Hair follicle dermal papilla cell (primary cell): ENCODE measurements around a stretch of chr13.

- CAGE, long polyA plus RNA = no peak
These were observed 50.4 kb downstream of the COL4A2 start for GRCh38 chr13:110357281-110358022.

GRCh38 chr13:110400540-110401256 lies 93.6 kb downstream of the COL4A2 start:
- CAGE, long polyA plus RNA = no peak

- CAGE, long polyA plus RNA = no peak
These were observed 122.6 kb downstream of the COL4A2 start for GRCh38 chr13:110429557-110430158.

DNA sequence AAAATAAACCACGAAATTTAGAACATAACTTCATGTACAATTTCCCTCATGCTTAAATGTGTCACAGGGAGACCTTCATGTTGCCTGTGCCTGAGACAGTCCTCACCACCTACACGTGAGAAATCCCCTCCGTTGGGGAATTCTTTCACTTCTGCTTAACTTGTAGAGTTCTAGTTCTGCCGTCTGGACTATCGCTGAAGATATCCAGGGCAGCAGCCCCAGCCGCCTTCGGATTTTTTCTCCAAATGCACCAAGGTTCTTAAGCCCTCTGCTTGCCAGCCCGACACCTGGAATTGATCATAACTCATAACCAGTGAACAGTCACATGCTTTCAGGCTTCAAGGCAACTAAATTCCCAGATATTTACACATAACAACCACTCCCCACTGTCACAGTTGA lies 114.5 kb downstream of the RAB20 start:
- CAGE, long polyA plus RNA = no peak

DNA sequence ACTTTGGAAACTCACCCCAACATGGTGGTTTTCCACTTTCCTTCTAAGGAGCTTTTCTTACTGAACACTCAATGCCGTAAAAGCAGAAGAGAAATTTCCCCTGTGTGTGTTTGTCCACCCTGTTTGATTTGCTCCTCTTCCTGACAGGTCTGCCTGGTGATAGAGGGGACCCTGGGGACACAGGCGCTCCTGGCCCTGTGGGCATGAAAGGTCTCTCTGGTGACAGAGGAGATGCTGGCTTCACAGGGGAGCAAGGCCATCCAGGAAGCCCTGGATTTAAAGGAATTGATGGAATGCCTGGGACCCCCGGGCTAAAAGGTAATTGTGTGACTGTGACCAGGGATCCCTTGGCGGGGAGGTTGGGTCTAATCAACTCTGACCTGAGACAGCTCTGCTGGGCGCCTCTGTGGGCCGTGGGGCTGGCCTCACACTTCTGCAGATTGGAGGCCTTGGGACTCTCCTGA lies 81.4 kb downstream of the RAB20 start:
- CAGE, long polyA plus RNA = no peak

DNA sequence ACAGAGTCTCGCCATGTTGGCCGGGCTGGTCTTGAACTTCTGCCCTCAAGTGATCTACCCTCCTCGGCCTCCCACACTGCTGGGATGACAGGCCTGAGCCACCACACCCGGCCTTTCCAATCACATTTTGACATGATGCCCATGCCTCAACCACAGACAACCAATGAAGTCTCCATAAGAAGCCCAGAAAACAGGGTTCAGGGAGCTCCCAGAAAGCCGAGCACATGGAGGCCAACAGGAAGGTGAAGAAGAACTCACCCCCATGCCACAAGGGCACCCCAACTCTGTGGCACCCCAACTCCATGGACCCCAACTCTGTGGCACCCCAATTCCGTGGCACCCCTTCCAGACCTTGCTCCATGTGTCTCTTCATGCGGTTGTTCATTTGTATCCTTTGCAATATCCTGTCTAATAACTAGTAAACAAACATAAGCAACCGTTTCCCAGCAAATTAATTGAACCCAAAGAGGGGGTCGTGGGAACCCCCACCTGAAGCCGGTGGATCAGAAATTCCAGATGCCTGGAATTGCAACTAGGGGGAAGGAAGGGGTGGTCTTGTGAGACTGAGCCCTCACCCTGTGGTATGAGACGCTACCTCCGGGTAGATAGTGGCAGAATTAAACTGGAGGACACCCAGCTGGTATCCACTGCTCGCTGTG lies 11.5 kb downstream of the RAB20 start:
- CAGE, long polyA plus RNA = no peak

DNA sequence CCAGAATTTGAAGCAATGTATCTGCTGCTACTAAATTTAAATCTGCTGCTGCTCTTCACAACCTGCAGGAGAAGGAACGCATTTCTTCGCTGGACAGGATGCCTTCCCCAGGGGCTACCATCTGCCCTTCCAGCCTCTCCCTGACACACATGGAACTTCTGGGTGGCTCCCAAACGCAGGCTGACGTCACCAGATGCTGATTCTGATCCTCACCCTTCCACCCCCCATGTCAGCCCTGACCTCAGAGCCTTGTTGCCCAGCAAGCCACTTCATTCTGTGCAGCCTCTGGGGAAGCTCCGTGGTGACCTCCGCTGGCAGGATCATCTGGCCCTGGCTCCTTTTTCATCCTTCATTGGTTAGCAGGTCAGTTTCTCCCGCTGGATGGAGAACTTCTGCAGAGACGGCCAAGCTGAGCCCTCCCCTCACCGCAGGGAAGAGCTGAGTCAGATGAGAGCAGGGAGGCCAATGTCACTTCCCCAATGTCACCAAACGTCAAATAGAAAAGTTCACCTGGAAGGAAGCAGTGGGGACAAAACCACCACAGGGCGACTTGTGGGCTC lies 13.9 kb upstream of the RAB20 start:
- CAGE, long polyA plus RNA = no peak

DNA sequence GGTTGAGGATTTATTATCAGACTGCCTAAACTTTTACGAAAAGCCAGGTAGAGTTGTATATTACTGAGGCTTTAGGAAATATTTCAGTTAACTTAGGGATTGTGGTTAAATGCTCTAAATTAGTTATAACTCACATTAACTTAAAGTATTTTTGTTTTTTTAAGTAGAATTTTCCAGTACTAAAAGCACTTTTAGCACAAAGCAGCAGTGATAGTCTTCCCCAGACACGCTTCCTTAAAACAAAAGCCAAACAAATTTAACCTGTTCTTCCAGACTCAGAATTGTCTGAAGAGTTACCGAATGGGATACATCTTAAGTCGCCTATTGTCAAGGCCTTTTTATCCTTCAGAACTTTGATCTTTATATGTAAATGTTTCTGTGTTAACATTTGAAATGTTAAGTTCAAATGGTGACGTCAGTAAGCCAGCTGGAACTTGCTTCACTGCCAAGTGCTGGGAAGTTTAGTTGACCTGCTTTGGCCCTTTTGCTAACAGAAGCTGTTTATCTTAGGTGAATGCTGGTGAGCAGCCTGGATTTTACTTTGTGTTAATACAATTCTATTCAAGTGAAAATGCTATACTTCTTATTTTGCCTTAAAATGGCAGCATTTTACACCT lies 1.8 kb downstream of the NAXD start:
- CAGE, long polyA plus RNA = no peak

GRCh38 chr13:110635570-110635929 lies 20.2 kb downstream of the NAXD start:
- CAGE, long polyA plus RNA = no peak

- CAGE, long polyA plus RNA = no peak
These were observed 86.1 kb downstream of the ING1 start for GRCh38 chr13:110799280-110800337.

DNA sequence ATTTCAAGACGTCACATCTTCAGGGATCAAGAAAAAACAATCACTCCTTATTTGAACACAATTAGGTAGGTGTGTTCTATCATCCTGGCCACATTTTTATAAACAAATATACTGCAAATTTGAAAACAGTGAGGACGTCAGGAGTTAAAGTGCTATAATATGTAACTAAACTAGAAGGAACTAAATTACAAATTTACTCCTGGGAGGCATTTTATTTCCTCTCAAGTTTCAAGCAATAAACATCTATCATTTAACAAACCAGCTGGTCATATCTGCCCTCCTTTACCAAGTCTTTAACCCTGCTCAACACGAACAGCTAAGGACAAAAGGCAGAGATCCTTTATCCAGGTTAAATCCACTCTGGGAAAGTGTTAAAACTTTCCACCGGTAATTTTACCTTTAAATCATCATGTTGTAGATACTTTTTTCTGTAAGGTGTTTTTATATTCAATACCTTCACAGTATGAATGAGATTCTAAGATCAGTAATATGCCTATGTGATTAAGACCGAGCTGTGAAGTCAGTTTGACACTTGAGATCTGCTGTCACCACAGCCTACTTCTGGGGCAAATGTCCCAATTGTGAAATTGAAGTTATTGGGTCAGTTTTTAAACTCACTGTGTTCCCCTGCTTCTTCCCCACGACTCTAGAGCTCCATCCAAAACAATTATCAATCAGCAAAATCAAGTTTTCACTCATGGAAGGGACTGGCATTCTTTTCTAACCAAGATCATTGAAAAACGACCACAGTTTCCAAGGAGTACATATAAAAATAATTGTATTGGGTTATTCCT lies 26.3 kb downstream of the ANKRD10 start:
- CAGE, long polyA plus RNA = no peak

DNA sequence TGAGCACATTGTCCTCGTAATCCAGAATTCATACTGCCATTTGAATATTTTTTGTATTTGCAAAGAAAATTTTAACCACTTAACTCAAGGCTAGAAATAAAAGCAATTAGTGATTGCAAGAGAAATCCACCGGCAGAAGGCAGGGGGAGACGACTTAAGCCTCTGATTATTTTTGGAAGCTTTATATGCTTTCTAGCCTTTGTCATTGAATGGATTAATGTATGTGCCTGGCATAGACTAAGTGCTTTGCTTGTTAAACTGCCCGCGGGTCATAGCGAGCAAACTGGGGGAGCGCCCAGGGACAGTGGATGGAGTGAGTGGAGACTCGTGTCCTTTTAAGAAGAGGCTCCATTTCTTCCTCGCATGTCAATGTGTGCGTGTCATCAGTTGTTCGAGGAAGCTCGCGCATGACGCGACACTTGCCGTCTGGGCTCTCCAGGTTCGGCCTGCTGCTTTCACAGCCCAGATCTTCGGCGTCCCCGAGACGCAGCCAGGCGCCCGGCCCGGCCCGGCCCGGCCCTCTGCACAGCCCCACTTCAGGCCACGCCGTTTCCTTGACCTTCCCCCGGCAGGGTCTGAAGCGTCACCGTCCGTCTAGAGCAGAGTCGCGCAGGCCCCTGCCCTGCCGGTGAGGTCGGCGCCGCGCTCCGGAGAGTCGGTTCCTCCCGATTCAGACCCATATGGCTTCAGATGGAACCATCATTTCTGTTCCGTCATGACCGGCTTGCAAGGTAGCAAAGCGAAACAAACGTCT lies 791 bp upstream of the ARHGEF7 start:
- CAGE, long polyA plus RNA = no peak

DNA sequence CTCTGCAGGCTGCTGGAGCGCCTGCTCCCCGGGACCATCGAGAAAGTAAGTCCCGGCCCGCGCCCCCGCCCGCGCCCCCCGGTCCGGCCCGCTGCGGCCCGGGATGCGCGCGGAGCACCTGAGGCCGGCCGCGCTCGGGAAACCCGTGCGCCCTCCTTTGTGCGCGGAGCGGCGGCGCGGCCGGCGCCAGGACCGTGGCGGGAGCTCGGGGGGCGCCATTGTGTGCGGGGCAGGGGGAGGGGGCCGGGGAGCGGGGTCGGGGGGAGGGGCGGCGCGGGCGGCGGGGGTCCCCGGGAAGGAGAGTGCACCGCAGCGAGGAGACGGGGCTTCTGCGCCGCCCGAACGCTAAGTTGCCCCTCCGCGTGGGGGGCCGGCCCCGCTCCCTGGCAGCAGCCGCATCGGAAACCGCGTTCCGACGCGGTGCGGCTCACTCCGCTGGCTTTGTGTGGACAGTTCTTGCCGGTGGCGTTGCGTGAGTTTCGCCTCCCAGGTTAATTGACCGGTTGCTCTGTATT lies 594 bp downstream of the ARHGEF7 start:
- CAGE, long polyA plus RNA = no peak

DNA sequence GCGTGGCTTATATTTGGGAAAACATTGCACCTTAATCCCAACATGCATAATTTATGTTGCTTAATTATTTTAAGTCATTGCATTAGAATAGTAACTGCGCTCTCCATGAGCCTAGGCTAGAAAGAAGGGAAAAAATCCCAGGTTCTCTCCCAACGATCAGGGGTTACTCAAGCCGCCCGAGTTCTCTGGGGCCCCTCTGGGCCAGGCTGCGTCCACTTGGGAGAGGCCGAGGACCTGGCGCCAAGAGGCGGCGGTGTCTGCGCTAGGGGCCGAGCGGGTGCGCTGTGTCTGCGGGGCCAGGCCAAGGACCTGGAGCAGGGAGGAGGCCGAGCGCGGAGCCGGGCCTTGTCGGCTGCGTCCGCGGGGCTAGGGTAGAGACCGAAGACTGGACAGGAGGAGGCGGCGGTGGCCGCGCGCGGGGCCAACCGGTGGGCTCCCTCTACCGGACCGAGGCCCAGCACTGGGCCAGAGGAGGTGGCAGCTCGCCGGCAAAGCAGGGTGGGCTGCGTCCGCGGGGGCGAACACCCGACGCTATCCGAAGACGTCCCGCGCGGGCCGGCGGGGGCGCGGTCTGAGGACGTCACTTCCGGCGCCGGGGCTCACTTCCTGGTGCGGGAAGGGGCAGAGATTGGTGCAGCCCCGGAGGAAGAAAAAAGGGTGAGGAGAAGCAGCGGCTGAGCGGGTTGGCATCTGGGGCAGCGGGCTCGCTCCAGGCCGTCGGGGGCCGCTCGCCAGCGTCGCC lies 38.1 kb downstream of the ARHGEF7 start:
- CAGE, long polyA plus RNA = no peak

DNA sequence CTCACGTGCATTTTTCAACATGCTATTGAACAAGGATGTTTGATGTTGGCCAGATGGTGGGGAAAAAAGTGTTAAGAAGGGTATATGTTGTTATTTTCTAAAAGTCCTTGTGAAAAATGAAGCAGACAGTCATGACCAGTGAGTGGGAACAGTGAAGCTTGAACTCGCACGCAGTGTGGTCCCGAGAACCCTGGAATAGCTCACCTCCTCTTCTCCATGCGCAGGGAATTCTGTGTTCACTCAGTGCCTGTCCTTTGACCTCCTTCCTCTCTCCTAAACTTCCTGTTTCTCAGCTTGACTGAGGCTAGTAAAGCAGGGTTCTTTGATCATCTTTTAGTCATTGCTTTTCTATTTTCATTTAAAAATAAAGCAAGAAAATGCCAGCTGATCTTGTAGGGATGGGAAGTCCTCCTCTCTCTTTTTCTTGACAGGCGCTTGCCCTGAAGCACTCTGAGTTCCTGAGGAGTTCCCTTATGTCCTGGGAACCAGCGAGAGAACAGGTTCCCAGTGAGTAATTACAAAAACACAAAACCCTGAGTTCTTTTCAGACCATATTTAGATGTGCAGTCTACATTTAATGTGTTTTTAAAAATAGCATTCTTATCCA lies 62.8 kb downstream of the ARHGEF7 start:
- CAGE, long polyA plus RNA = no peak

DNA sequence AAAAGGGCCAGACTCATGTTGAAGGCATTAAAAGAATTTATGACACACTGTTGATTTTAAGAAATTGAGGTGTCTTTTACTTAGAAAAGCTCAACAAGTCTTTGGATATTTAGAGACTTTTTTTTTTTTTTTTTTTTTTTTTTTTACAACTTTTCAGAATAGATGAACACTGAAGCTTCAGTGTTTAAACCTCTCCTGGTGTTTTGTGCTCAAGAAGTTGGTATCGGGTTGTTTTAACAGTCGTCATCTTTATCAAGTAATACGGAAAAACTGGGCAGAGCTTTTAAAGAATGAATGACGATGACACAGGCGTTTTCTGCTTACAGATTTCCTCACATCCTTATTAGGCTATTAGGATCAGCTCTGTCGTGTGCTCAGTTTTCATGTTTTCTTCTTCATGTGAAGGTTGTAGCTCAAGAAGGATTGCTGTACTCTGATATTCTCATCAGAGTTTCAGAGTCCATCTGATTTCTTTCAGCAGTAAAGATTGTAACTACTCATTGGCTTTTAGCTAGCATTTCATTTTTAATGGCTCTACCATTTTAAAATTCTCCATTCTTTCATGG lies 39.3 kb upstream of the TEX29 start:
- CAGE, long polyA plus RNA = no peak

GRCh38 chr13:112057092-112057633 lies 9.8 kb upstream of the SOX1 start:
- CAGE, long polyA plus RNA = no peak

DNA sequence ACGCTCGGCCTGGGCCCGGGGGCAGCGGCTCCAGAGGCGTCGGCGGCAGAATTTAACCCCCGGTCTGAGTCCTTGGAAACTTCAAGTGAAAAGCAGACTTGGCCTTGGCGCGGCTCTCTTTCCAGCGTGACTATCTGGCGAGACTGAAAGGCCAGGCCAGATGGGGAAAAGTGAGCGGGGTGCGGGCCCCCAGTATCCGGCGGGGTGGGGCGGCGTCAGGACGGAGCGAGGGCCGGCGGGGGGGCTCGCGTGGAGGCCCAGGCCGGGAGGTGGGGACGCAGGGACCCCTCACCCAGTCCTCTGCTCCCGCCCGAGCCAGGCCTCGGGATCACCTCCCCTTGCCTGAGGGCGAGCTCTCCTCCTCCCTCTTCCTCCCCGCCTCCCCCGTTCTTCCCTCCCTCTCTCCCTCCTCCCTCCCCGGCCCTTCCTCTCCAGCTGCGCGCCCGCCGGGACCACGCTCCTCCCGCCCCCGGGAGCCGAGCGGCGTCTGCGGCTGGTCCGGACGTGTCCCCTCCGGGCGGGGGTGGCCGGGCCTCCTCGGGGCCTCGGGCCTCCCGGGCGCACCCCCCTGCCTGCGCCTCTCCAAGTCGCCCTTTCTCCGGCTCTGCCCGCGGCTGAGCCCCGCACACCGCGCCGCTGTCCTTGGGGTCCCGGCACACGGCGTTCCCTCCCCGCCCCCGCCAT lies 5.5 kb downstream of the SOX1 start:
- CAGE, long polyA plus RNA = no peak

DNA sequence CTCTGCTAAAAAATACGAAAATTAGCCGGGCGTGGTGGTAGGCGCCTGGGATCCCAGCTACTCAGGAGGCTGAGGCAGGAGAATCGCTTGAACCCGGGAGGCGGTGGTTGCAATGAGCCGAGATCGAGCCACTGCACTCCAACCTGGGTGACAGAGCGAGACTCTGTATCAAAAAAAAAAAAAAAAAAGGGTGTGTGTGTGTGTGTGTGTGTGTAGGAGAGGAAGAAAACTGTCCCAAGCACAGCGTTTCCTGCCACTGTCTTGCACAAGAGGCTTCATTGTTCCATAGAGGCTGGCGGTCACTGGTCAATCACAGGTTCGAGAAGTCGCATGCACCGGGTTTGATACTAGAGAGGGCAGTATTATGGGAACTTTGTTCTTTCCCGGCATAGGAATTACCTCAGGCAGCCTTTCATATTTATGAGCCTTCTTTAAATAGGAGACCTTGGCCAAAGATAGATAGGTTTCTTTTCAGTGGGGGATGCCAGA lies 1.5 kb downstream of the ATP11A start:
- CAGE, long polyA plus RNA = no peak

GRCh38 chr13:112707594-112708147 lies 17.8 kb downstream of the ATP11A start:
- CAGE, long polyA plus RNA = no peak